ENCODE results near the genes KIAA1671, GRK3 and ASPHD2.

- RRBS = no CpG with 5 or more reads among the region's 3 CpGs
Observed at GRCh38 chr22:24499285-24499545, 4.1 kb downstream of the UPB1 start.

DNA sequence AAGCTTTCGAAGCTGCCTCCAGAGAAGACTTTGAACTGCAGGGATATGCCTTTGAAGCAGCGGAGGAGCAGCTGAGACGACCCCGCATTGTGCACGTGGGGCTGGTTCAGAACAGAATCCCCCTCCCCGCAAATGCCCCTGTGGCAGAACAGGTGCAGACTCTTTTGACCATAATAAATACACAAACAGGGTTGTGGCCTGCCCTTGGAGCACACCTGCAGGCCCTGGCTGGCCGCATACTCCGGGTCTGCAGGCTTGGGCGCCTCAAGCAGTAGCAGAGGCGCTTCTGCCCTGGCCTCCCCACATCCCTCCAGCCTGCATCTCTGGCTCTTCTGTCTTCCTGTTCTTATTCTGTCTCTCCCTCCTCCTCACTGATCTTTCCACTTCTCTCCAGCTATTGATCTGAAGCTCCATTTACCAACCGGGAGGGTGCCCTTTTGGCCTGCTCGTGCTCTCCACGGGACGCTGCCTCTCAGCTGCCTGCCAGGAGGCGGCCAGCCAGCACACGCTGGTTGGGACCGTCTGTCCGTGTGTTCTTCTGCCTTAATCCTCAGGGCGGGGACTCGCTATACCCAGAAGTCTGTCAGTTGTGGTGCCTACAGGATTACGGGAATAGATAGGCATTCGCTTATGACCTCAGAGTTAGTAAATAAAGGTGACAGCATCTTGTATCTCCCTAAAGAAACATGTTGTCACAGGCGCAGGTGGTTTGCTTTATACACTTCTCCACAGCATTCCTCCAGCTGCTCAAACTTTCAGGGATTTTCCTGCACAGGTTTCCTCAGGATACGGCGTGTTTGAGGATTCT is 5.2 kb downstream of the UPB1 start:
- RRBS = no CpG with 5 or more reads among the region's 25 CpGs

- RRBS = no CpG with 5 or more reads among the region's 6 CpGs
Observed at GRCh38 chr22:24506948-24507493, 11.9 kb downstream of the UPB1 start.

DNA sequence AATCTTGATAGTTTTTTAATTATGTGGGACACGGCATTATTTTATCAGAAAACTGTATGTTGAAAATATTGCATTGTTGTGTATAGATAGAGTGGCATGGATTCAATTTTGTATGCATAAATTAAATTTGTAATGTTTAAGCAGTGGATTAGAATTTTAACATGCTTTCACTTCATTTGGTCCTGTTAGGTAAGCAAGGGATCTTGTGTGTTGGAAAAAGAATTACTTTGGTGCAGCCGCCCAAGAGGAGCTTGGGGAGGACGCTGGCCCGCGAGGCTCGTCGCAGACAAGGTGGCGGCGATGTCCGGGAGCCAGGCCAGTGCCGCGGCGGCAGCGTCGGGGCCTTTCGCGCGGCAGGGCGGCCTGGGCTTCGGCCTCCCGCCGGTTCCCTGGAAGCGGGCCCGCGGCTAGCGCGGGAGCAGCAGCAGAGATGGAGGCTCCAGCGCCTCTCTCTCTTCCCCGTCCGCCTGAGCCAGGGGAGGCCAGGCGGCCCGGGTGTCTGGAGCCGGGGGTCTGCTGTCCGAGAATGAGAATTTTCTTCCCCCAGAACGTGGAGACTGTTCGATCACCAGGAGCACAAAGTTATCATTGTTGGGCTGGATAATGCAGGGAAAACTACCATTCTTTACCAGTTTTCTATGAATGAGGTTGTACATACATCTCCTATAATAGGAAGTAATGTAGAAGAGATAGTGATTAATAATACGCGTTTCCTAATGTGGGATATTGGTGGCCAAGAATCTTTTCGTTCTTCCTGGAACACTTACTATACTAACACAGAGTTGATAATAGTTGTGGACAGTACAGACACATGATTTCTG is 82.8 kb downstream of the GGT1 start:
- RRBS = 70% methylated on average over 16 of the region's 39 CpGs

DNA sequence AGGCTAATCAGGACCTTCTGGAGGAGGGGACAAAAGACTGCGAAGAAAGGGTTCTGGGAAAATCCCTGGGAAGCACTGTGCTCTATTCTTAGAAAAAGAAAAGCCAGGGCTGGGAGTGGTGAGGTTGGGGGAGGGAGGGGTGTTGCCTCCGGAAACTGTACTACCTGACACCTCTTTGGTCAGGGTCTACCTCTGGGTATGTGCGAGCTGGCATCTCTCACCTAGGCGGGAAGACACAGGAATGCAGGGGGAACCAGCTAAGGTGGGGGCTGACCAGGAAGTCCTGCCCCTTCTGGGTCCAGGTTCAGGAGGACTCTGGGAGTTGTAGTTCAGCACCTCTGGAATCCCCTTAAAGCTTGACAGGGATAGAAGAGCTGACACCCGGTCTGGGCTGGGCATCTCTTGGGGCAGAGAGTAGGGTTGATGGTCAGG is 2.3 kb upstream of the KIAA1671 start:
- RRBS = no CpG with 5 or more reads among the region's 5 CpGs

GRCh38 chr22:24952111-24952505 is 408 bp upstream of the KIAA1671 start:
- RRBS = 4% methylated on average over 13 of the region's 27 CpGs

DNA sequence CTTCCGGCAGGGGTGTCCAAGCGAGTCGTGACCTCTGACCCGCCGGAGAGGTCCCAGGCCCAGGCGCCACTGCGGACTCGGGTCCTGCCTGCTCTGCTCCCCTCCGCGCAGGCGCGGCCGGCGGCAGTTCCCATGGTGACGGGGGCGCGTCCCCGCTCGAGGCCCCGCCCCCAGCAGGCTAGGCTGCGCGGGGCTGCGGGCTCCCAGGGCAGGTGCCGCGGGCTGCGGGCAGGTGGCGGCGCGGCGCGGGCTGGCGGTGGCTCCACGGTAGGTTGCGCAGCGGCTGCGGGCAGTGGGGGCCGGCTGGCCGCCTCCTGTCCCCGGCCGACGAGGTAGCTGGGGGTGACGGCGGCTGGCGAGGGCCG is at the start of gene KIAA1671:
TSS of gene KIAA1671 (plus strand) at position 211 of the 365 bp plus-strand sequence.
- RRBS = 4% methylated on average over 16 of the region's 45 CpGs

DNA sequence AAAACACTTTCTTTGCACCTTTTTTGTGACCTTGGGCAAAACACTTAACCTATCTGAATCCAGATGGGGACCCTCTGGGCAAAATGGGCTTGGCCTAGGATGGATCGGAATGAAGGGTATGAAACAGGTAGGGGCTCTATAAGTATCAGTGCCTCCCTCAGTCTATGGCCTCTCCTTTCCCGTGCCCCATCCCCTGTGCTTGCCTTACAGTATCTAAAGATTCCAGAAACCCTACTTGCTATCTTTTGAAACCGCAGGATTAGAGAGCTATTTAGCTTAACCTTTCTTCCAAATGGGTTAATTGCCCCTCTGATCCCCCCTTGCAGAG is 1.3 kb downstream of the KIAA1671 start:
- RRBS = no CpG with 5 or more reads among the region's 3 CpGs

DNA sequence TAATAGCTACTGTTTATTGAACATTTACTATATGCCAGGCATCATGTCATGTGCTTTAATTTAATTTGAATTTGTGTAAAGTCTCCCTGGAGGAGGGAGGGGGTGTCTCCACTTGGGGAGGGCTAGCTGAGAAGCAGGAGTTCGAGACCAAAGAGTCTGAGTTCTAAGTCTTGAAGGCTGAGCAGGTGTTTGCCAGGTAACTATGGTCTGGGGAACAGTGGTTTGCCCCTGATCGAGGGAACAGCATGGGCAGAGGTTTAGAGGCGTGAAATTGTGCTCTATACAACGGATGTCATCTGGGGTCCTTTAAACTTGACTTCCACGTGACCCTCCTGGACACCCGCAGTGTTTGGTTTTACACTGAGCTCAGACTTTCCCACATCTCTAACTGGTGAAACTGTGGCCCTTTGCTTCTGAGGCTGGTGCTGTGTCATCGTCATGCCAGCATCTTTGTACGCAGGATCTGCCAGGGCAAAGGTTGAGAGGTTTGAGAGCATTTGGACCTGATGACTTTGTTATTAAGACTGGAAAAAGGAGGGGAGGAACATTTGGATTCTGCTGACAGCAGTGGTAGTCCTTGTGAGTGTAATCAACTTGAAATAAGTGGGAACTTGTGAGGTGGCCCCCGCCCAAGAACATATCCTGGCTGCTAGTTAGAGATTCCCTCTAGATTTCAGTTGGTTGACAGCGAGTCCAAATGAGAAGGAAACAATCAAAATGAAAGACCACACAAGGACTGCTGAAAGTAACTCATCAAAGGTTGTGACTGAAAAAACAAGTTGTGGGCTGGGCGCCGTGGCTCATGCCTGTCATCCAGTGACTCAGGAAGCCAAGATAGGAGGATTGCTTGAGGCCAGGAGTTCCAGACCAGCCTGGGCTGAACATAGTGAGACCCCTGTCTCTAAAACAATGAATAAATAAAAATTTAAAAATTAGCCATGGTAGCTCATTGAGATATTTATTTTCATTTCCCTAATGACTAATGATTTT is 102.4 kb downstream of the KIAA1671 start:
- RRBS = no CpG with 5 or more reads among the region's 12 CpGs

GRCh38 chr22:25081204-25081788 is 118.4 kb upstream of the CRYBB3 start:
- RRBS = no CpG with 5 or more reads among the region's 6 CpGs

- RRBS = 2% methylated on average over 5 of the region's 43 CpGs
Observed at GRCh38 chr22:25110638-25111660, 88.7 kb upstream of the CRYBB3 start.

DNA sequence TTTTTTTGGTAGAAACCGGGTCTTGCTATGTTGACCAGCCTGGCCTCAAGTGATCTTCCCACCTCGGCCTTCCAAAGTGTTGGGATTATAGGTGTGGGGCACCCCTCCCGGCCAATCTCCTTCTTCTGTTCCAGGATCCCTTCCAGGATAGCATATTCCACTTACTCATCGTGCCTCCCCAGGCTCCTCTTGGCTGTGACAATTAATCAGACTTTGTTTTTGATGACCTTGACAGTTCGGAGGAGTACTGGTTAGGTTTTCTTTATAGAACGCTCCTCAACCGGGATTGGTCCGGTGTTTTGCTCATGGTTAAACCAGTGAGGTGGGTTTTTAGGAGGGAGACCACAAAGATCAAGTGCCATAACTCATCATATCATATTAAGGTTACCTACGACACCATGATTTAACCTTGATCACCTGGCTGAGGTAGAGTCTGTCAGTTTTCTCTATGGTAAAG is 25.2 kb upstream of the GRK3 start:
- RRBS = 13% methylated on average over 1 of the region's 9 CpGs

DNA sequence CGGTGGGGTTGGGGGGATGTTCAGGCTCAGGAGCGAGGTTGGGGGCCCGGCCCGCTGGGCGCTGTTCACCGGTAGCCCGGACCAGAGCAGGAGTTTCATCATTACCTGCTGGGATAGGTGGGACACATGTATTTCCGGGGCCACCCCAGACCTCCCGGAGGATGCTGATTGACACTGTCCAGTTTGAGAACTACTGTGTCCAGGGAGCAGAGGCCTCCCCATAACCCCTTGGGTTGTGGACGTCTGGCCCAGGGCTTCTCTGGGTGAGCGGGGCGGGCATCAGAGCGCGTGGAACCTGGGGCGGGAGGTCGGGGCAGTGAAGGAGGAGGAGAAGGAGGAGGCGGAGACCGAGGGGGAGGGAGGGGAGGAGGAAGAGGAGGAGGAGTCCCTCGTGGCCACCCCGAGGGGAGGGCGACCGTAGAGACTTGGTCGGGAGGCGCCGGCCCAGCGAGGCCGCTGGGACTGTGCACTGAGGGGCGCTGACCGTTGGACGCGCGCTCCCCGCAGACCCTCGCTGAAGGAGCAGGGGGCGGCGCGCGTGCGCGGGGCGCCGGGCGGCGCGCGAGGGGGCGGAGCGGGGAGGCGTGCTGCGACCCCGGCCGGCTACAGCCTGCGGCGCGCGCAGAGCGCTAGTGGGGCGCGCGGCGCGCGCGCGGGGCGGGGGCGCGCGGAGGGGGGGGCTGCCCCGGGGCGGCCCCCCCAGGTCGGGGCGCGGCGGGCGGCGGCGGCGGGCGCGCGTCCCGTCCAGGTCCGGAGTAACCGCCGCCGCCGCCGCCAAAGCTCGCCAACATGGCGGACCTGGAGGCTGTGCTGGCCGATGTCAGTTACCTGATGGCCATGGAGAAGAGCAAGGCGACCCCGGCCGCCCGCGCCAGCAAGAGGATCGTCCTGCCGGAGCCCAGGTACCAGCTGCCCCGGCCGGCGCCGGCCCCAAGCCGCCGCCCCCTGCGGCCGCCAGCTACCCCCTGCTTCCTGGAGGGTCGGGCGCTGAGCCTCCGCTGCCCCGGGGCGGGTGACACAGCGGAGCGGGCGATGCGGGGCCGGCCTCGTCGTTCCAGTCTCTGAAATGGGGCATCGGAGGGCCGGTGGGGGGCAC is at the start of gene GRK3:
TSS of gene GRK3 (plus strand) at position 424 of the 1,096 bp plus-strand sequence.
- RRBS = 3% methylated on average over 61 of the region's 121 CpGs

DNA sequence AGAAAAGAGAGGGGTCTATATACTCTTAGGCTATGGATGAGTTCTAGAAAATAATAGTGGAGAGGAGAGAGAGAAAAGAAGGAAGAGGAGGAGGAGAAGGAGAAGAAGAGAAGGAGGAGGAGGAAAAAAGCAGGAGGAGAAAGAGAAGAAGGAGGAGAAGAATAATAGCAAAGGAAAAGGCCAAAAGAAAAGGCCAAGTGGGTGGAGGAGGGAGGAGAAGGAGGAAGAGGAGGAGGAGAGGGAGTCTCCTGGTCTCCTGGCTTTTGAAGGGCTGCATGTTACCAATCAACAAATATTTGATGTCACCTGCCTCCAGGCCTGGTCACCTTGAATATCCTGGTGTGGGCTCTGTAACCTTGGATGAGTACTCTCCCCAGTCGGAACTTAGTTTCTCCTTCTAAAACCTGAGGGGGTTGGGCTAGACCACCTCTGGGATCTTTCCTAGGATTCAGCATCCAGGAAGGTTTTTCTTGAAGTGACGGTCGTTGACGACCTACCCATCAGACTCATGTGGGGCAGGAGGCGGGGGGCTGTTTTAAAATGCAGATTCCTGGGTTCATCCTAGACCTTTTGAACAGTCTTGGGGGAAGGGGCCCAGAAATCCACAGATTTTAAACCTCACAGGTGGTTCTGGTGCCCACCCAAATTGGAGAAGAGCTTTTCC is 1.5 kb downstream of the MYO18B start:
- RRBS = no CpG with 5 or more reads among the region's 5 CpGs

- RRBS = no CpG with 5 or more reads among the region's 5 CpGs
Observed at GRCh38 chr22:25748501-25749184, 6.7 kb downstream of the MYO18B start.

- RRBS = 3% methylated on average over 80 of the region's 125 CpGs
Observed at GRCh38 chr22:26428741-26429788, at the start of gene ASPHD2. ASPHD2 (plus strand) TSS chr22:26429260.

- RRBS = no CpG with 5 or more reads among the region's 13 CpGs
Observed at GRCh38 chr22:26479118-26479884, 4.3 kb downstream of the HPS4 start.

- RRBS = no CpG with 5 or more reads among the region's 16 CpGs
Observed at GRCh38 chr22:26534871-26535861, 22.9 kb upstream of the TFIP11 start.

GRCh38 chr22:26556938-26557746 is 32.8 kb downstream of the TPST2 start:
- RRBS = no CpG with 5 or more reads among the region's 8 CpGs

Measured in GM06990 (cell line).